Thyroid gland (tissue), 7 donors: ENCODE measurements around a stretch of chr2.

GRCh38 chr2:232549999-232550240 is 437 bp downstream of the TIGD1 start:
- PRO-cap, 2 experiments: no peak in any of the 2 experiments
- RAMPAGE, long total RNA, 5 experiments: no peak in any of the 5 experiments

GRCh38 chr2:232648151-232648949 is 14.9 kb downstream of the EFHD1 start:
- PRO-cap, 2 experiments: no peak in any of the 2 experiments
- RAMPAGE, long total RNA, 5 experiments: no peak in any of the 5 experiments

GRCh38 chr2:232825055-232825513 is 45.0 kb upstream of the SNORC start:
- PRO-cap, 2 experiments: no peak in any of the 2 experiments
- RAMPAGE, long total RNA, 5 experiments: no peak in any of the 5 experiments

DNA sequence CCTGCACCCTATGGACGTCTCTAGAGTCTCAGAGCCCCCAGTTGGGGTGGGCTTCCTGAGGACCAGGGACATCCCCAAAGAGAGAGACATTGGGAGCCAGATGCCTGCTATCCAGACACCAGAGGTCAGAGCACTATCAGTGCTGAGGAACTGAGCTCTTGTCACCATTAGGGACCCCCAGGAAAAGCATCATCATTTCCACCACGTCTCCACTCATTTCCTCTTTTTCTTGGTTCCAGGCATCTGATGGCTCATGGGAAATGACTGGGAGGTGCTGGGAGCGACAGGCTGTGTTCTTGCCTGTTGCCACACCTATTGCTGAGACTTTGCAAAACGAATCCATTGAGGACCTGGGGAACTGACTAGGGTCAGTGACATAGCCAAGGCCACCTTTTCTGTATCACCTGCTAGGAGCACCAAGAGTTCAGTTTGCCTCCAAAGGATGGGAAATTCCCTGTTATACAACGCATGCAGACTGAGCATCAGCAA is 9.5 kb downstream of the NEU2 start:
- PRO-cap, 2 experiments: no peak in any of the 2 experiments
- RAMPAGE, long total RNA, 5 experiments: no peak in any of the 5 experiments

- PRO-cap, 2 experiments: no peak in any of the 2 experiments
- RAMPAGE, long total RNA, 5 experiments: no peak in any of the 5 experiments
Measured at GRCh38 chr2:233081369-233081808, 21.2 kb downstream of the INPP5D start.

DNA sequence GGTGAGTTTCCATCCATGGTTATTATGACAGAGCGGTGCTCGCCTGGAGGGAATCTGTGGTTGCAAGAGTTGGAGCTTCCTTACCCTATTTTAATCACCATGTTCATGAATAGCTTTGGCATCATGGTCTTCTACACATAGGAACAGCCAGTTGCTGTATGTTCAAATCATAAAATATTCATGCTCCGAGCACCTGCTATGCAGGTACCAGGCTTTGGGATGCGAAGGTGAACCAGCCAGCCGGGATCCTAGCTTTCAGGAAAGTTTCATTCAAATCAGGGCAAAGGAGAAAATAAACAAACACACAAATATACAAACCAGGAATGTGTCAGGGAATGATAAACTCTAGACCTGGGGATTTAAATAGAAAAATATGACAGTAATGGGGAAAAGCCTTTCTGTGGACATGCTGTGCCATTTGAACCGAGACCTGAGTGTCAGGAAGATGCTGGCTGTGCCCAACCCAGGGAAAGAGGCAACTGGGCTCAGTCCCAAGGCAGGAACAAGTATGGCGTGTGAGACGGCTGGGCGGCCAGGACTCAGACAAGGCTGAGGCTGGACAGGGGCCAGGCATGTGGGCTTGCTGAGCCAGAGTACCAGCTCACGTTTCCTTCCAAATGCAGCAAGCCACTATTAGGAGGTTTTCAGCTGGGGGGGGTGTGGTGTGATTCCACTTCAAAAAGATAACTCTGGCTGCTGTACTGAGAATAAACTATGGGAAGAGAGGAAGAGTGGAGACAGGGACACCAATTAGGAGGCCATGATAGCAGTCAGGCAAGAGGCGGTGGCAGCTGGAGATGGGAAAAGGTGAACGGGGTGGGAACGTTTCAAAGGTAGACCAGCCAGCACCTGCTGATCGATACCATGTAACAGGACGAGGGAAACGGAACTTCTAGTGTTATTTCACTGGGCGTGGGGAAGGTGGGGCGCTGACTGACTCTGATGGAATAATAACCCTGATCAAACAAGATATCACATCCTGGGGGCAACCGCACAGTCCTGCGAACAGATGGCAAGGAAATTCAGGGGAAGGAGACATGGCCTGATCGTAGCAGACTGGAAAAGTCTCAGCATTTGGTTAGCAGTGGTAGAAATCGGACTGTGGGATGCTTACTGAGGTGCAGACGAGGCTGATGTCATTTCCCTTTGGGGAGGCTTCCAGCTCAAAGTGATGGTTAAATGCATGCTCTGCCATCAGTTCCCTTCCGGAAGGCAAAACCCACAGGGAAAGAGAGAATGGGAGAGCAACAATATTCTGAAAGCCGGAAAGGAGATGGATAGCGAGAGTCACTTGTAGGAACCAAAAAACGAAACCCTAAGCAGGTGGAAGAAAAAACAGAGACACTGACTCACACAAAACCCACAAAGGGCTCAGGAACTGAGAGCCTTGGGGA is 92.6 kb downstream of the INPP5D start:
- PRO-cap, 2 experiments: no peak in any of the 2 experiments
- RAMPAGE, long total RNA, 5 experiments: no peak in any of the 5 experiments

DNA sequence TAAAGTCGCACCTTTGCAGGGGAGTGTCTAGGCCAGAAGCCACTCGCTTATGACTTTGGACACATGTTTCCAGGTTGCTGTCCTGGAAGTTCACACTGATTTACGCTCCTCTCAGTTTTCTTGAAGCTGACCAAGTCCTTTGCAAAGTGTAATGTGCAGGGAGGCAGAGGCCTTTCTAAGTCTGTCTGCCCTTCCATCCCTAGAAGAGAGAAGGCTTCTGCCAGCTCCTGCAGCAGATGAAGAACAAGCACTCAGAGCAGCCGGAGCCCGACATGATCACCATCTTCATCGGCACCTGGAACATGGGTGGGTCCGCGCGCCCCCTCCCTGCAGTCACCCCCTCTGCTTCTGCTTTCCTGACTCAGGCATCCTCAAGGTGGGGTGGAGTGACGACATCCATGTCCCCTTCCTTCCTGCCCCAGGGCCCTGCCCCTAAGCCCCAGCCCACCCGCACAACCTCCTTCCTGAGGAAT is 89.9 kb upstream of the ATG16L1 start:
- PRO-cap, 2 experiments: no peak in any of the 2 experiments
- RAMPAGE, long total RNA, 5 experiments: no peak in any of the 5 experiments

- PRO-cap, 2 experiments: no peak in any of the 2 experiments
- RAMPAGE, long total RNA, 5 experiments: no peak in any of the 5 experiments
Measured at GRCh38 chr2:233355834-233356330, 1.6 kb downstream of the DGKD start.

GRCh38 chr2:233365833-233366759 is 11.8 kb downstream of the DGKD start:
- PRO-cap, 2 experiments: no peak in any of the 2 experiments
- RAMPAGE, long total RNA, 5 experiments: no peak in any of the 5 experiments

DNA sequence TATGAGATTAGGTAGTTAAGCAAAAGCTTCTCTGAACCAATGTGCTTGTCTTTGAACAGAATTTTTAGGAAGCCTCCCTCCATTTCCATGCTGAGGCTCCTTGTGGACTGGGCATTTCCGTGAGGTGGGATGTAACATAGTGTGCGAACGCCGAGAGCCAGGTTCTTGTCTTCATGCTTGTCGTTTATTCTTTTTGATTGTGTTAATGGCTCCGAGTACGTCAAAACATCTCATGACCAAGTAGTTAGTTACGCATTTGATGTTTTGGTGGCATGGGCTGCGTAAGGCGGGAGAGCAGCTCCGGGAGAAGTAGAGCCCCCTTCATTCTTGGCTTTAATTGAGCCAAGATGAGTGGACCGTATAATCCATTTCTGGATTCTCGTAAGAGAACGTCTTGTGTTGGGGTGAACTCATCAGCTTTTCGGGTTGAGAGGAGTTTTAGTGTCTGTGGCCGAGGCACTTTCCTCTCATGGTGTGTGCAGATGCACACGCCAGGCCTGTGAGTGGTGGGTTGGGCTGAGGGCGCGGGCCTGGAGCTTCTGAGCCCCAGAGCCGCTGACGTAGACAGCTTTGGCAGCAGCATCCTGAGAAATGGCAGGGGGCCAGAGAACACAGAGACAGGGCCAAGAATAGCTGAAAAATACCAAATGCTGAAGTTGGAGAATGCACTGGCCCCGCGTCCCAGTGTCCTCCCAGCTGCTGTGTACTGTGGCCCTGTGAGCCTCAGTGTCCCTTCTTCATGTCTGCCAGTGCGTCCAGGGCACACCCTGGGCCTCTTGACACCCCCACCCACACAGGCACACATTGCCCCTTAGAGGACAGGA is 33.2 kb downstream of the DGKD start:
- PRO-cap, 2 experiments: peak in 2 of 2 experiments; most common plus-strand start position 646 of the sequence (in 2); most common minus-strand start position 505 of the sequence (in 2)
- RAMPAGE, long total RNA, 5 experiments: no peak in any of the 5 experiments

DNA sequence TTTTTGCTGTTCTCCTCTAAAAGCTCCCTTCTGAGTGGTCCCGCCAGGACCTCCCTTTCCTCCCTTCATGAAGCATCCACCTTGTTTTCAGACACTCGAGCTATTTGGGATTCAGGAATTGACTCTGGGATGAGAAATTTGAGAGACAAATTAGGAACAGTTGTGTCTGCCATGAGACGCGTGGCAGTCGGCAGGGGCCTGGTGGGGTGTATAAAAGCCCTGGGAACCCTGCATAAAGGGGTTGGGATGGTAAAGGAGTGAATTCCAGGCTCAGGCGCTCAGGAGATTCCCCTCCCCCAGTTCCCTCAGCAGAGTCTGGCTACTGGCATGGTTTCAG is 65.6 kb downstream of the DGKD start:
- PRO-cap, 2 experiments: no peak in any of the 2 experiments
- RAMPAGE, long total RNA, 5 experiments: no peak in any of the 5 experiments

GRCh38 chr2:233444543-233445383 is 90.5 kb downstream of the DGKD start:
- PRO-cap, 2 experiments: no peak in any of the 2 experiments
- RAMPAGE, long total RNA, 5 experiments: no peak in any of the 5 experiments

DNA sequence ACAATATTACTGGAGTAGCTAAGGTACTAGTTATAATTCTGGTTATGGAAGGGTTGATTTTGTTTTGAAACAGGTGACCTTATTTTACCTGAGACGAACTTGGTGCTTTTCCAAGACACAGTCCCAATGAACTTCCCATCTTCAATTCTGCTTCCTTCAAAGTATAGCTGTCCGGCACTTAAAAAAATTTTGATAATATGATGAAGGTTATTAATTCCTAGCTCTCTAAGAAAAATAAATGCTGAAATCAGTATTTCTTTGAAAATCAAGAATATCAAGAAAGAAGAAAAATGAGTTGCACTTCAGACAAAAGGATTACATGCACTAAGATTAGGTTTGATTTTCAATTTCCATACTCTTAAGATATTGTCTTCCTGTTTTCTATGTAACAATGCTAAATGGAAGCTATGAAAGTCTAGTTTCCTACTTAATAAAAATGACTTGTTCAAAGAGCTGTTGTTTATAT is 54.9 kb downstream of the USP40 start:
- PRO-cap, 2 experiments: no peak in any of the 2 experiments
- RAMPAGE, long total RNA, 5 experiments: no peak in any of the 5 experiments

GRCh38 chr2:233775454-233775951 is 2.6 kb upstream of the MROH2A start:
- PRO-cap, 2 experiments: no peak in any of the 2 experiments
- RAMPAGE, long total RNA, 5 experiments: no peak in any of the 5 experiments

DNA sequence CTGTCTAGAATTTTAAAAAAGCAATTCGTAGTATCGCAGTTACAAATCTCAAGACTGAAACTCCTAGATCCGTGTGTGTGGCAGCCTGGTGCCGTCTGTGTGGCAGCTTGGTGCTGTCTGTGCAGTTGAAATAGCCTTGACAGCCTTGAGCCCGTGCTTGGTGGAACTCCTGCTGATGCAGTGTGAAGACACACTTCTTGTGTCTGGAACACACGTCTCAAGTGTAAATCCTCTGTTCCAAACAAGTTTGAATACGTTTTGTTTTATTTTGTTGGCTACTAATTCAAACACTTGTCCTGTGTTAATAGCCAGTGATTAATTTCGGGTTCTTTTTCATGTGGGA is 152.6 kb downstream of the SPP2 start:
- PRO-cap, 2 experiments: no peak in any of the 2 experiments
- RAMPAGE, long total RNA, 5 experiments: no peak in any of the 5 experiments

DNA sequence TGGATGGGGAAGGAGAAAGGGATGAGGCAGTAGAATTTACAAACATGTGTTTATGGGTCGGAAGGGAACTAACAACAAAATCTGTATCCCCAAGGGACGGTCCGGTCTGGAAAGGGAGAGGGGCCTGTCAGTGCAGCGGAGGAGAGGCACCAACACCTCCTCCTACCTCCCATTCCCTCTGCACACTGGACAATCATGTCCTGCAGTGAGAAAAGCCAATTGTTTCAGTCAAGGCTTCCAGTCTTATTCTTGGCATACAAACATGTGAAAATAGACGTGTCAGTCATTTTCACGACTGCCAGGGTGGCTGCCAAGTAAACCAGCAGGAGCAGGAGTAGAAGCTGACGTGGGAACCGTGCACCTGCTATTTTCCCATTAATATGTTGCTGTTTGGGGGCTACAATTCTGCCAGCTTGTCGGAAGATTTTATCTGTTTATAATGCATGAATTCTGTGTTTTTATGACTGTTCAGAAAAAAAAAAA is 202.2 kb downstream of the SPP2 start:
- PRO-cap, 2 experiments: no peak in any of the 2 experiments
- RAMPAGE, long total RNA, 5 experiments: no peak in any of the 5 experiments

DNA sequence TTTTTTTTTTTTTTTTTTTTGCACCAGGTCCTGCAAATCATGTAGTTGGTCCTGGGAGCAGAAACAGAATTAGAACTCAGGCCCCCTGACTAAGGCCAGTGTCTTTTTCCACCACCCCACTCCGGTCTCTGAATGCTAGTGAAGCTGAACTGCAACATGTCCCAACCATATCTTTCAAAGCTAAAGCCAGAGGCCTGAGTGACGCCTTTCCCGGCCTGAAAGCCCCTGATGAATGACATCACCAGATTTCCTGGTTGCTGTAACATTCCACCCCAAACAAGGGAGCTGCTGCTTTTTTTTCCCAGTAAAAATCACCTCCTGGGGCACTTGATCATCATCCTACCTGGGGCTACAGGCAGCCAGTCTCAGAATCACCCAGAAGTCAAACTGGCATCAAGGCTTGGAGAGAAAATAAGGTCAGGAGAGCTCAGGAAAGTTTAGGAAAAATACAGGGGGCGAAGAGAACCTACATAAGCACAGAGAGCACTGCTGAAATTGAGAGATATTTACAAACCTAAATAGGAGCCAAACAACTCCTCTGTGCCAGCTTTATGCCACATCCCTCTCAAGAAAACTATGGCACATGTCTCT is 162.7 kb downstream of the ARL4C start:
- PRO-cap, 2 experiments: no peak in any of the 2 experiments
- RAMPAGE, long total RNA, 5 experiments: no peak in any of the 5 experiments

DNA sequence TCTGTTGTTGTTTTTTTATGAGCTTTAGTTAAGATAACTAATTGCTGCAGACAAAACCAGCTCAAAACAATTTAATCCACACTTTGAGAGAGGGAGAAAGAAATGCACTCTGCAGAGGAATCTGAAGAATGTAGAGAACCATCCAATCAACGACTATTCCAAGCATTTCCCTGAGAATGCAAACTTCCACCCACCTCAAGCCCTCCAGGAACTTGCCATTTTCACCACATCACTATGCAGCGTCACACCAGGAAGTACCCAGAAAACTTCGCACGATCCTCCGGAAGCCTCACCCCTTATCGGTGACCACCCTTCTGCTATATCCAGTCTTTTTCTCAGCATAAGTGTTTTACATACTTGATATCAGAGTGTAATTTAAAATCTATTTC is 69.2 kb downstream of the ARL4C start:
- PRO-cap, 2 experiments: peak in 1 of 2 experiments; most common plus-strand start position 261 of the sequence (in 1)
- RAMPAGE, long total RNA, 5 experiments: no peak in any of the 5 experiments

- PRO-cap, 2 experiments: no peak in any of the 2 experiments
- RAMPAGE, long total RNA, 5 experiments: no peak in any of the 5 experiments
Measured at GRCh38 chr2:234450719-234451225, 46.1 kb downstream of the ARL4C start.

DNA sequence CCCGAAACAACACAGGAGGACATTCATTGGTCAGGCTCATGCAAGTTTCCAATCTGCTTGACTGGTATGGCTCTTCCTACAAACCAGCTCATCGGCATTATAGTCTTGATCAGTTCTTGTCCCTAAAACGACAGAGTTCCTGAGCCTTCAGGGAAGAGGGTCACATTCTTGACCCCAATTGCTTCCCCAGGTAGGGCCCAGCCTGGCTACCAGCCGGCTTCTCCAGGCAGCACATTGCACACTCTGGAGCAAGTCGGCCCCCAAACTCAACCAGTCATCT is 34.9 kb downstream of the ARL4C start:
- PRO-cap, 2 experiments: peak in 1 of 2 experiments; most common plus-strand start position 147 of the sequence (in 1)
- RAMPAGE, long total RNA, 5 experiments: no peak in any of the 5 experiments